ENCODE measurements around a stretch of chr22.

- CAGE, long polyA plus RNA = no peak
- RRBS = no CpG with 5 or more reads among the region's 10 CpGs
Observed at GRCh38 chr22:46816039-46816746, 53.7 kb downstream of the TBC1D22A start.

DNA sequence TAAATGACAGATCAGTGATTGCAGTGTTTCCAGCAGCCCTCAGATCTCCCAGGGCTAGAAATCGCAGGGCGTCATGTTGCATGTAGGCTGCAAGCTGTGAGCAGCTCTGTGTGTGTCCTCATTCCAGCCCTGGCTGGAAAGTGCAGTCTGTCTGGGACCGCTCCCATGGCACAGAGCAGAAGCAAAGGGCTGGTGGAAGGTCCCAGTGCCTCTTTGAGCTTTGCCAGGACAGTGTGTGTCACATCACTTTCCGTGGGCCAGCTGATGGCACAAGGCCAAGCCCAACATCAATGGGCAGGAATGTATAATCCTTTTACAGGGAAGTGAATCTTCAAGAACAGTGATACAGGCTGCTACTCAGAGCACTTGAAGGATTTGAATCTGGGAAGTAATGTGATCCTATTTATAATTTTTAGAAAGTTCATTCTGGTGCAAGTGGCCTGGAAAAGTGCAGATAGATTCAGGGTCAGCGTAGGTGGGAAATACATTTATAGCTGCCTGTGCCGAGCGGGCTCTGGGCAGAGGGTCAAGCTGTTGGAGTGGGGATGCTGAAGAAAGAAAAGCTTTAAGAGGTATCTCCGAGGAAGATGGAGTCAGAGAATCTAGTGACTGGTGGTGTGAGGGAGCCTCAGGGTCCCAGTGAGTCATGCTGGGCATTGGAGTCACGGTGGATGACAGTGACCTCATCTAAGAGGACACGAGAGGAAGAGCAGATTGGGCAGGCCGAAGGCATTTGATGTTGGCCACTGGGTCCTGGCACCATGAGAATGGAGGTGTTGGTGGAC lies 68.1 kb downstream of the TBC1D22A start:
- CAGE, long polyA plus RNA = no peak
- RRBS = no CpG with 5 or more reads among the region's 11 CpGs

- CAGE, long polyA plus RNA = no peak
- RRBS = no CpG with 5 or more reads among the region's 5 CpGs
Observed at GRCh38 chr22:46912053-46912475, 149.6 kb downstream of the TBC1D22A start.

- CAGE, long polyA plus RNA = no peak
- RRBS = no CpG with 5 or more reads among the region's 21 CpGs
Observed at GRCh38 chr22:46936168-46936976, 173.9 kb downstream of the TBC1D22A start.

DNA sequence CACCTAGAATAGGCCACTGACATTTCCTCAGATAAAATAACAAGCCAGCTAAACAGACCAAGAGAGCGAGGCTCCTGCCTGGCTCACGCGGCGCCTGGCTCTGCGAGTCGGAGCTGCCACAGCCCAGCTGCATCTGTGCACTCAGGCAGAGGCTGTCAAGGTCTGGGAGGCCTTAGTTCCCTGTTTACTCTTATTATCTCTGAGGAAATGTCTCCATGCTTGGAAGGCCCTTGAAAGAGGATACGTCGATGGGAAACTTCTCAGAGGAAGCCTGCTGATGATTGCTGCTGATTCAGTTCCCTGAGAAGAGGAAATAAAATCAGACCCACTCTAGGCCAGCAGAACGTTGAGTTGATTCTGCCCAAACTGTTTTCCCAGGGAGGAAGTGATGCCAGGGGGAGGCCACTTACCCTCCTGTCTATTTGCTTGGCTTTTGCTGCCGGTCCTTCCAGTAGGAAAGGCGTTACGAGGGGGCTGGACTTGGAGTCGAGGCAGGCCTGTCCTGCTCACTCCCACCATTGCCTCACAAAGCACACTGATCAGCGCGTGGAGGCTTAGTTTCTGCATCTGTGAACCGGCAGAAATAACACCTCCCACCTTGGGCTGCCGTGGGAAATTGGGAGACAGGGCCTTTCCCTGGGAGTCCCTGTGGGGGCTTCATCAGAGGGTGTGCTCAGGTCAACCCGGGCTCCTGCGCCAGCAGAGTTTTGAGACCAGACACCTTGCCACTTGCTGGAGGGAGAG lies 208.9 kb downstream of the TBC1D22A start:
- CAGE, long polyA plus RNA = no peak
- RRBS = 52% methylated on average over 4 of the region's 19 CpGs

DNA sequence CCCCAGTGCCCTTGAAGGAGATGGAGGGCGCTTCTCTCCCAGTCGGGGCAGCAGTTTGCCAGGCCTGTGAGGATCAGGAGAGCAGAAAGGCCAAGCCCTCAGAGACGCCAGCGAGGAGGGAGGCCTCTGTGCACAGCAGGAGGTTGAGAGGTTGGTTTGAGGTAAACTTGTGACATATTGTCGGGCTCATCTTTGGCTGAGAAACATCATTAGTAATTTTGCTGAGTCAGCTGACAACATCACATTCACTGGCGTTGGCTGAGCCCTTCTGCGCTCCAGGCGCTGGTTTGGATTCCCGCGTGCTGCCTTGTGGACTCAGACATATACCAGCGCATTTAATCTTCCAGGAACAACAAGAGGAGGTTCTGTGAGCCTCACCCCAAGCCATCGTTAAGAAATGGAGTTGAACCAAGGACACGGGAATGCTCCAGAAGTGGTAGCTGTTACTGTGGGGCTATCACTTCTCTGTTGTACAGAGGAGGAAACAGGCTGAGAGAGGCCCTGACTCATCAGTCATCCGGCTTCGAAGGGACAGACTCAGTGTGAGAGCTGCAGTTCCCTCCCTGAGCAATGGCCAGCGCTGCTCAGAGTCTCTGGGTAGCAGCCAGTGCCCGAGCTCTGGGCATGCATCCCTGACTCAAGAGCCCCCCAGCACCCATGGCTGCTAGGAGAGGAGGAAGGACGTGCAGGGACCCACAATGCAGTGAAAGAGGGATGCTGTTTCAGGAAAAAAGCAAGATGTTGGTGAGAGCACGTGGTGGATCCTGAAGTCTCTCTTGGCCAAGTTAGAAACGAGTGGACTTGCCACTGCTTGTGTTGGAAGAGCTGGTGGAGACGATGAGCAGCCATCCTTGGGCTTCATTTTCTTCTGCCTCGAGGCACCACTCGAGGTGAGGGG lies 291.3 kb downstream of the TBC1D22A start:
- CAGE, long polyA plus RNA = no peak
- RRBS = no CpG with 5 or more reads among the region's 23 CpGs

DNA sequence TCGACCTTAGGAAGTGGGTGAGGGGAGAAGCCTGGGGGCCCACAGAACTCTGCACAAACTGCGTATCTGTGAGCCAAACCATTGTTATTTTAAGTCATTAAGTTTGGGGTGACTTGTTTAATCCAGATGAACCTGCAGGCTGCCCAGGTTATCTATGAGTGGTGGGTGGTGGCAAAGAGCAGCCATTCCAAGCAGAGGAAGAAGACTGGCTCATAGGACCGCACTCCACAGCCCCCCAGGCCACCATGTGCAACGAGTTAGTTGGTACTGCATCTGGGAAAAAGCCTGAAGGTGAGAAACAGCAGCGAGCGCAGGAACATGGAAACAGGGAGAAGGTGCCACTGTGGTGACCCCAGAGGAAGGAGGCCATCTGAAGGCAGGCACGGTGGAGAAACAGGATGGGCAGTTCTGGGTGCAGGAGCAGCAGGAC lies 300.2 kb downstream of the TBC1D22A start:
- CAGE, long polyA plus RNA = no peak
- RRBS = no CpG with 5 or more reads among the region's 7 CpGs

DNA sequence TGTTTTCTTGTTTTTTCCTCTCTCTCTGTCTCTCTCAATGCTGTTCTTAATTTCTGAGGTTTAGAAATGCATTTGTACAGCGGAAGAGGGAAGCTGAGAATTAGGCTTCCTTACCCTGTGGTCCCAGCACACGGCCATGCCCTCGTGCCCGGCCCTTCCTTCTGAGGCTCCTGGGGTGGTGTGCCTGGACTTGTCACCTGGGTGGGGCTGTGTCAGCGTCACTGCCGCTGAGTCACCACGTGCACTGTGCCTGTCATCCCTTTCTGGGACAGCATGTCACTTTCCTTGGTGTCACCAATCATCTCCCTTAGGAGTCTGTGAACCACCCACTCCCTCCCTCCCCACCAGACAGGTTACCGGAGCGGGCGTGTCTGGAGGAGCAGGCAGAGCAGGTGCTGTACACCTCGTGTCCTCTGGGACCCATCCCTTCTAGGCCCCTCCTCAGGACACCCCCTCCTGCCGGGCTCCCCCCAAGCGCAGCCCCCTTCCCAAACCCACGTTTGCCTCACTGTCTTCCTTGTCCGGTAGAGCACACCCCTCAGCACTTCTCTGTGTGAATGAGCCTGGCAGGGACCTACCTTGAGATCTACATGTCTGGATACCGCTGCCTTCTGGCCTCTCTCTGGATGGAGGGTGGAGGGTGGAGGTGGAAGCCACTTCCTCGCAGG lies 367.5 kb downstream of the TBC1D22A start:
- CAGE, long polyA plus RNA = no peak
- RRBS = 95% methylated on average over 7 of the region's 17 CpGs

DNA sequence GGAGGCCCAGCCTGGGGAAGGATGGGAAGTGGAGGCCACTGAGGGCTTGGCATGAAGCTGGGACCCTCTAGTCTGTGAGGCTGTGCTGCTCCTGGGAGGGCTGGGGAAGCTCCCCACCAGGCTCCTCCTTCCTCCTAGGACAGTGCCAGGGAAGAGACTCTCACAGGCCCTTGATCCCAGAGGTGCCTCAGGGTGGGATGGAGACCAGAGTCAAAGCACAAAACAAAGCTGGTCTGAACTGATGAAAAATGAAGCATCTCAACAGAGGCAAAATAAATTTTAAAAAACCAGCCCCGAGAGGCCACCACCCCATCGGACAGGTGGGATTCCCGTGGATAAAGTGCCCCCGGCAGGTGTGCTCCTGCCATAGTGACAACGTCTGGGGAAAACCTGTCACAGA lies 385.4 kb downstream of the TBC1D22A start:
- CAGE, long polyA plus RNA = no peak
- RRBS = no CpG with 5 or more reads among the region's 5 CpGs

DNA sequence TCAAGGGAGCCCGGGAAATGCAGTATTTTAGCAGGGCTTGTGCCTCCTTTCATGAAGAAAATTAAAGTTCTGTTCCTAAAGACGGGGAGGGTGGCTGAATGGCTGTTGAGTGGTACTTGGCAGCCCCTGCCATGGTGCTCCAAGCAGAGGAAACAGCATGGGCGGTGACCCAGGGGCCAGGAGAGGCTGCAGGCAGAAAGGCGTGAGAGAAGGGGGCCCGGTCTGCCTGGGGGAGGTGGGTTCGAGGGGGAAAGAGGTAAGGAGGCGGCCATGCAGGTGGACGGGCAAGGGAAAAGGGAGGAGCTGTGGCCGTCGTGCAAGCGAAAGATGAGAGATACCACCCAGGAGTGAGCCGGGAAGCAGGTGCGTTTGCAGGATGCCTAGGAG lies 390.8 kb downstream of the TBC1D22A start:
- CAGE, long polyA plus RNA = no peak
- RRBS = no CpG with 5 or more reads among the region's 13 CpGs

GRCh38 chr22:47162332-47162800 lies 399.9 kb downstream of the TBC1D22A start:
- CAGE, long polyA plus RNA = no peak
- RRBS = no CpG with 5 or more reads among the region's 21 CpGs

- CAGE, long polyA plus RNA = no peak
- RRBS = 82% methylated on average over 5 of the region's 38 CpGs
Observed at GRCh38 chr22:47175106-47176053, 412.9 kb downstream of the TBC1D22A start.

DNA sequence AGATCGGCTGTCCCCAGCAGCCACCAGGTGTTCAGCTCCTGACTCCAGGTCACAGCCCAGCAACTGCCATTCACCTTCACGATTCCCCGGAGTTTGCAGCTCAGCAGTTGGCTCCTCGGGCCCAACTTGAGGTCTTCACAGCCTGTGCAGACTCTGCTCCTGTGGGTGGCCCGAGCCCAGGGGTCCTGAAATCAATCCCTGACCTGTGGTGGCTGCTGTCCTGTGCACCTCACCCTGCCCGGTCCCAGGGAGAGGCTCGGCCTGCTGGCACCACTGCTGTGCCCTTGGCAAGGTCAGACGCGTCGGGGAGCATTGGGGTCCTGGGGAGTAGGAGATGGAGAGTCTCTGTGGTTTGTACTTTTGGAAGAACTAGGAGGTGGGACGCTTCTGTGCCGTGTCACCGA lies 414.4 kb downstream of the TBC1D22A start:
- CAGE, long polyA plus RNA = no peak
- RRBS = no CpG with 5 or more reads among the region's 13 CpGs

DNA sequence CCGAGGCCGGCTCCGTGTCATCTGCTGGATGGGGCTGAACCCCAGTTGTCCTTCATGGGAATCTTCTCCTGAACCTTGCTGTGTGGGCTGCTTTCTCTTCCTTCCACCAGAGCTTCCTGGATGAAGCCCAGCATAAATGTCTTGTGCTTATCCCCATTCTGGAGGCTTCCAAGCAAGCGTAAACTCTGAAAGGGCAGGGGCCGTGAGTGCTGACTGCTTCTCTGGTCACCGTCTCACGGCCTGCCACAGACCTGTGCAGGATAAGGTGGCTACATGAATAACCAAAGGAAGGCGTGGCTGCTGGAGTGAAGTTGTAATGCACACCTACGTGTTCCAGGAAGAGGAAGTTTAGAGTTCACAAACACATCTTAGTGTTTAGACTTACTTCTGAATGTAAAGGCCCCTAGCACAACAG lies 724.4 kb downstream of the TBC1D22A start:
- CAGE, long polyA plus RNA = no peak
- RRBS = no CpG with 5 or more reads among the region's 9 CpGs

DNA sequence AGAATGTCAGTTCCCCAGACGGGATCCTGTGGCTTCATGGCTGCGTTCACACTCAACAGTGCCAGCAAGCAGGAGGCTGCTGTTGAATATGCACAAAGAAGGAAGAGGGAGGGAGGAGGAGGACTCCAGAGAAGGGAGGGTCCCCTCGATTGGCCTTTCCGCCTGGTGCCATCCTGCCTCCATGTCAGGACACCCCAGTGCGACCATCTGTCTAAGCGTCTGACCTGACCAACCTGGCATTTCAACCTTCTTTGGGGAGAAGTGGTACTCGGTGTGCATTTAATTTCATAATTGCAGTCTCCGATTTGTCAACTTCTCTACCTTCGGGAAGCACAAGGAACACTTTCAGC lies 235.1 kb upstream of the TAFA5 start:
- CAGE, long polyA plus RNA = no peak
- RRBS = no CpG with 5 or more reads among the region's 9 CpGs

- CAGE, long polyA plus RNA = no peak
- RRBS = no CpG with 5 or more reads among the region's 17 CpGs
Observed at GRCh38 chr22:48501291-48501639, 11.9 kb downstream of the TAFA5 start.

DNA sequence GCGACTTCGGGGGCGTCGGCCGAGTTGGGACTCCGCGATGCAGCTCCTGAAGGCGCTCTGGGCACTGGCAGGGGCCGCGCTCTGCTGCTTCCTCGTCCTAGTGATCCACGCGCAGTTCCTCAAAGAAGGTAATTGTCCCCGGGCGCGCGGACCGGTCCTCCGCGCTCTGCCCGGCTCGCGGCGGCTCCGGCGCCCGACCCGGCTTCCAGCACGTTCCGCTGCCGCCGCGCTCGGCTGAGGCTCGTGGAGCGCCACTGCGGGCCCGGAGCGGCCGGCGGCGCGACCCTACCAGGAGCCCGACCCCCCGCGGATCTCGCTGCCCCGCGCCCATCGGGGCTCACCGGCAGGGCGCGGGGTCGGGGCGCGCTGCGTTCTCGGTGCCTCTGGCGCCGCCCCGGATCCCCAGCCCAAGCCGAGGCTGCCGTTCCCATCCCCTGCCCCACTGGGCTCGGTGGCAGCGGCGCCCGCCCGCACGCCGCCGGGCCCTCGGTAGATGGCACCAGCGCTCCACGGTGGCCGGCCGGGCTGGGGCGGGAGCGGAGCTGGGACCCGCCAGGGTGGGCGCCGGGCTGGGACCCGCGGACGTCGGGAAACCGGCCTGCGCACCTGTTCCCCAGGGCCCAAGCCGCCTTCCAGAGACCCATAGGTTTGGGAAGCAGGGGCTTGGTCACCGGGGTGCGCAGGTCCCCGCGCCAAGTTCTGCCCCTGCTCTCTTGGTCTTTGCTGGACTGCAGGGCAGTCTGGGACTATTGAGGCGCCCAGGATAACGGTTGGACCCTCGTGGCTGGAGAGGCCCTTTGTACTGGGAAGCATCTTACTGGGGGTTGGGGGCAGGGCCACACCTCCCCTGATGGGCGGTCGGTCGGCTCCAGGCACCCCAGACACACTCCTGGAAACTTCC lies 87.3 kb downstream of the TAFA5 start:
- CAGE, long polyA plus RNA = no peak
- RRBS = 4% methylated on average over 56 of the region's 98 CpGs

DNA sequence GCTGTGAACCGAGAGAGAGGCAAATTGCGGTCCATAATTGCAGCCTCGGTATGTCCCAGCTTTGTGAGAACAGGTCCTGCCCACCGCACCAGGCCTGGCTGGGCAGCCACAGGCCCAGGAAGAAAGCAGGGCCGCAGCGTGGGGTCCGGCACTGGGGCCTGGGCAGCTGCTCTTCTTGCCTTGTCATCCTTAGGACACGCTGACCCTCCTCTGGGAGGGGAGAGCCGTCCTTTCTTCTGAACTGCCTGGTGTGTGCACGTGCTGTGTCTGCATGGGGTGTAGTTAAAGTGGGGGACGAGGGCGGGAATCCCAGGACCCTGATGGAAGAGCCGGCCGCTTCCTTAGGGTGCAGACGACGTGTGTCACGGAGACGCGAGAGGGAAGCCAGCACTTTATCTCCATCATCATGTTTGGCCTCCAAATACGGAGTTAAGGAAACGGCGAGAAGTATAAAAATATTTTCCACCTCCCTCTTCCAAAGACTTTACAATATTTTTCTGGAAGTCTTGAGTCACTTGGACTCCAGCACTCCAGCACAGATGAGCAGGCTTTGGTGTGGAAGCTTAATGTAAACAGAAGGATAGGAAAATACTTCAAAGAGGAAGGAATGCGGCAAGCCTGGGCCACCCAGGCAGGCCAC lies 89.9 kb downstream of the TAFA5 start:
- CAGE, long polyA plus RNA = no peak
- RRBS = no CpG with 5 or more reads among the region's 23 CpGs

DNA sequence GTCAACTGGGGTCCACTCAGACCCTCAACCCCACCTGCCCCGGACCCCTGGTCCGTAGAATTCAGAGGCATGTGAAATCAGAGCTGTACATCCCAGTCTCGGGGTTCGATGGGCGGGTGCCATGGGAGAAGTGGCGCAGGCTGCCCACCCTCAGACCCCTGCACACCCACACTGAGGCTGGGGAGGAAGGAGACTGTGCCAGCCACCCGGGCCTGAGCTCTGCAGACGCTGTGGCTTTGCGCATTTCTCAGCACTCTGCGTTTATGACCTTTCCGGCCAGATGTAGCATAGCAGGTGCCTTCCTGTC lies 206.6 kb downstream of the TAFA5 start:
- CAGE, long polyA plus RNA = no peak
- RRBS = 39% methylated on average over 5 of the region's 11 CpGs

DNA sequence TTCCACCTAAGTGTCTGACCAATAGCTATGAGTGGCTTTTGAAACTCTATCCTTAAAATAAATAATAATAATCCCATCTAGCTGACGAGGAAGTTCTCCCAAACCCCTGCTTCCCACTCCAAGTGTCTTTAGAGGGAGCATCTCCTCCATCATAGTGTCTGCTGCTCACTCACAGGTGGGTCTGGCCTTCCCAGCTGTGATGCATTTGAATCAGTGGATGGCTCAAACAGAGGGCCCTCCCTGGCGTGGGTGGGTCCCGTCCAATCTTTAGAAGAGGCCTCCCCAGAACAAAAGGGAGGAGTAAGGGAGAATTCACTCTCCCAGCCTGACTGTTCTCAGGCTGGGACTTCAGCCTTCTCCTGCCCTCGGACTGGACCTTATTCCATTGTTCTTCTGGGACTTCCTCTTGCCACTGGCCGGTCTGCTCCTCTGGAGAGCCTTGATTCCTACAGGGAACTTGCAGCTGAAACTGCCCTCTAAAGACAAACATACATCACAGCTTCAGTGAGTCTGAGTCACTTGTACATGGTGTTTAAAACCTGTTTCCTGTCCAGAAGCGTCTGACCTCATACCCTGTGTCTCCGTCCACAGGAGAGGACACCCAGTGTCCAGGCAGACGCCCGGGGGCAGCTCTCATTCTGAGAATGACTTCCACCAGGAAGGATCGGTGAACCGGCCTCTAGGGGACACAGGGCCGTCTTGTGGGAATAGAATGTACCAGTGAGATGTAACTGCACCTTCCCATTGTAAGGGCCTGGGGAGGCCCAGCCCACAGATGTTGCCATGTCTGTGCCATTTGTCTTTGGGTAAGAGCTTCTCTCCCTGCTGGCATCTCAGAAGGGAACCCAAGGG lies 234.7 kb downstream of the BRD1 start:
- CAGE, long polyA plus RNA = no peak
- RRBS = no CpG with 5 or more reads among the region's 12 CpGs

Data from AG04450 (cell line).